H1 (cell line): ENCODE measurements around the genes SPATA31E1 and CKS2.

- RRBS = no CpG with 5 or more reads among the region's 6 CpGs
CAGE:
- cytosol, long polyA plus RNA = no peak
- long polyA plus RNA = no peak
- nucleus, long polyA plus RNA = no peak
Measured at GRCh38 chr9:86349213-86349744, 4.9 kb downstream of the TUT7 start.

- RRBS = 1% methylated on average over 18 of the region's 32 CpGs
CAGE:
- cytosol, long polyA plus RNA = no peak
- long polyA plus RNA = no peak
- nucleus, long polyA plus RNA = no peak
Measured at GRCh38 chr9:86354734-86355358, 636 bp upstream of the TUT7 start.

- RRBS = no CpG with 5 or more reads among the region's 10 CpGs
CAGE:
- cytosol, long polyA plus RNA = no peak
- long polyA plus RNA = no peak
- nucleus, long polyA plus RNA = no peak
Measured at GRCh38 chr9:86795759-86796578, 151.3 kb downstream of the GAS1 start.

- RRBS = no CpG with 5 or more reads among the region's 7 CpGs
CAGE:
- cytosol, long polyA plus RNA = no peak
- long polyA plus RNA = no peak
- nucleus, long polyA plus RNA = no peak
Measured at GRCh38 chr9:87223402-87224085, 274.1 kb upstream of the DAPK1 start.

- RRBS = no CpG with 5 or more reads among the region's 10 CpGs
CAGE:
- cytosol, long polyA plus RNA = no peak
- long polyA plus RNA = no peak
- nucleus, long polyA plus RNA = no peak
Measured at GRCh38 chr9:87595617-87595934, 97.9 kb downstream of the DAPK1 start.

- RRBS = no CpG with 5 or more reads among the region's 15 CpGs
CAGE:
- cytosol, long polyA plus RNA = no peak
- long polyA plus RNA = no peak
- nucleus, long polyA plus RNA = no peak
Measured at GRCh38 chr9:87792660-87794047, 67.2 kb downstream of the CTSL start.

- RRBS = no CpG with 5 or more reads among the region's 5 CpGs
CAGE:
- cytosol, long polyA plus RNA = no peak
- long polyA plus RNA = no peak
- nucleus, long polyA plus RNA = no peak
Measured at GRCh38 chr9:87882433-87883032, at the start of gene SPATA31E1. Gene SPATA31E1, plus strand, starts transcription at chr9:87882877.

DNA sequence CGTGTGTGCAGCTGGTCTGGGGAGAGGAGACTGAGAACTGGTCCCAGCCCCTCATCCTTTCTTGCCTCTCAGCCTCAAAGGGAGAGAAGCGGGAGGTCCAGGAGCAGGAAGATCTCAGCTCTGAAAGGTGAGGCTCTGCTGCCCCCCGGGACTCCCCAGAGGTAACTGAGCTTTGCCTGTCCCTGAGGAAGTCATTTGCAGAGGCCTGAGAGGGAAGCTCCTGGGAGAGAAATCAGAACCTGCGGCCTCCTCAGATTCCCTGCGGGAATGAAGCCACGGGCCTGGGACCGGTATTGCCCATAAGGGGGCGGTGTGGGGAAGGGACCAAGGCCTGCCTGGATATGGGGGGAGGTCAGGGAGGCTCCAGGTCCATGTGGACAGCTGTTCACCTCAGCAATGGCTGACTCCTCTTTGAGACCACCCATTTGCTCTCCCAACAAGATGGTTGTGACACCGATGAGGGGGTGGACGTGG is 1.3 kb downstream of the SPATA31E1 start:
- RRBS = no CpG with 5 or more reads among the region's 10 CpGs
CAGE:
- cytosol, long polyA plus RNA = no peak
- long polyA plus RNA = no peak
- nucleus, long polyA plus RNA = no peak

GRCh38 chr9:88534887-88535033 is 218 bp upstream of the NXNL2 start:
- RRBS = no CpG with 5 or more reads among the region's 12 CpGs
CAGE:
- cytosol, long polyA plus RNA = no peak
- long polyA plus RNA = no peak
- nucleus, long polyA plus RNA = no peak

DNA sequence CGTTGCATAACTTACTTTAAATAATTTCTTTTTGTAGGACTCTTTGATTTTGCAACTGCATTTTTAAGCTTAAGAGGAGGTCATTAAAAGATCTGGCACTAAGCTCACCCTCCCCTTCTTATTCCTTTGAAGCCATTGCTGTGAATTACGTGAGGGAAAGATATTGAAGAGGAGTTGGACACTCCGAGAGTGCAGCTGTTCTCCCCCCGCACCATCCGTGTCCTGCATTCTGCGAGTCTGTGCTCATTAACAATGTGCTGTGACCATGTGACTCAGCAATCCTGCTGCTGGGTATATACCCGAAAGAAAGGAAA is 39.9 kb downstream of the NXNL2 start:
- RRBS = no CpG with 5 or more reads among the region's 7 CpGs
CAGE:
- cytosol, long polyA plus RNA = no peak
- long polyA plus RNA = no peak
- nucleus, long polyA plus RNA = no peak

DNA sequence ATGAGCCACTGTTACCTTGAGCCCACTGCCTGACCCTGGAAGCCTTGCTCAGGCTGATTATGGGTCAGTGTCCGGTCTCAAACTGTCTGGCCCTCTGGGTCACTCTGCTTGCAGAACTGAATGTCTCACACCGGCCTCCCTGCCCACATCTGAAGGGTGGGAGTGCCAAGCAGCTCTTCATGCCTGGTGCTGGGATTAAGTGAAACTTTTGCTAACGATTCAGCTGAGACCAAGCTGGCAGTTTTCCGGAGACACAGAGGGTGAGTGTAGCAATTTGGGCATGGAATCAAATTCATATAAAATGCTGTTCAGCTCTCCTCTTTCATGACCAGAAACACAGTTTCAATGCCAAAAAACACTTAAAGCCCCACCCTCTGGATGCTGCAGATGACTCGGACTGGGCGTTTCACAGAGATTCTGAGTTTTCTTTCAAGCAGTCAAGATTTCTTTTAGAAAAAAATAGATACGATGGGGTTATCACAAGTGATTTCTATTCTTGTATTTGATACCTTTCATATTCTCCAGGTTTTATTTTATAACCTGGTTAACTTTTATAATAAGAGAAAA is 207.5 kb downstream of the NXNL2 start:
- RRBS = no CpG with 5 or more reads among the region's 7 CpGs
CAGE:
- cytosol, long polyA plus RNA = no peak
- long polyA plus RNA = no peak
- nucleus, long polyA plus RNA = no peak

GRCh38 chr9:88805639-88806054 is 185.6 kb upstream of the S1PR3 start:
- RRBS = no CpG with 5 or more reads among the region's 3 CpGs
CAGE:
- cytosol, long polyA plus RNA = no peak
- long polyA plus RNA = no peak
- nucleus, long polyA plus RNA = no peak

DNA sequence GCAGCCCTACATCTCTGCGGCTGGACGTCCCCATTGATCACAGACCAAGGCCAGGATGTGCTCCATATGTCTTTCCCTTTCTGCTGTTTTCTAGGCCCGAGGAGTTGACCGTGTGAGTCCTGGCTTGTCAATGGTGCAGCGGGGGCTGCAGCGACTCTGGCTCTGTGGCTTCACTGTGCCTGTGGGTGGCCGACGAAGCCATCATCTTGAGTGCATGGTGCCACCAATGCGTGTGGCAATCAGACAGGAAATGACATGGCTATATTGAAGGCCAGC is 67.8 kb upstream of the S1PR3 start:
- RRBS = no CpG with 5 or more reads among the region's 9 CpGs
CAGE:
- cytosol, long polyA plus RNA = no peak
- long polyA plus RNA = no peak
- nucleus, long polyA plus RNA = no peak

DNA sequence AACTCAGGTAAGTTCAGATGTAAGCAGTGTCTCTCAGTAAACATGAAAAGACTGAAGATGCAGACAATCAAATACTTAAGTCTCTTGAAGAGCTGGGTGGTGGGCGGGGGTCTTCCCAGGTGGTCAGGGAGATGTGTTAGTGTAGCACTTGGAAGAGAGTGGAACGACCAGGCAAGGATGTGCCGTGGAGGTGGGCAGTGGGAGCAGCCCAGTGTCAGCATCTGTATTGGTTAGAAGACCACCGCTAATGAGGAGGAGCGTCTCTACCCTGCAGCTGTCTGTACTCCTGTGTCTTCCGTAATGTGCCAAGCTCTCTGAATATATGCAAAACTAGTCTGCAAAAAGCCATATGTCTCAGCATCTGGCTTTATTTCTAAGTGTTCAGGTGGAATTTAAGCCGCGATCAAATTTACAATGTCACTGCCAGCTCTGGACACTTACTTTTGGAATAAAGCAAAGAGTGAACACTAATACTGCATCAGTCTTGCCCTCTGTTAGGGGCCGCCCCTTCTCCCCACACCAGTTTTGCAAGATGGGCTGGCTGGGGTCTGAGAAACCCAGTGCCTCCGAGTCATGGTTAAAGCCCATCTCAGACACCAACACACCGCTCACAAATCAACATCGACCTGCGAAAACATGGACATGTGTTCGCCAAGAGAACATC is 4.5 kb downstream of the S1PR3 start:
- RRBS = no CpG with 5 or more reads among the region's 14 CpGs
CAGE:
- cytosol, long polyA plus RNA = no peak
- long polyA plus RNA = no peak
- nucleus, long polyA plus RNA = no peak

DNA sequence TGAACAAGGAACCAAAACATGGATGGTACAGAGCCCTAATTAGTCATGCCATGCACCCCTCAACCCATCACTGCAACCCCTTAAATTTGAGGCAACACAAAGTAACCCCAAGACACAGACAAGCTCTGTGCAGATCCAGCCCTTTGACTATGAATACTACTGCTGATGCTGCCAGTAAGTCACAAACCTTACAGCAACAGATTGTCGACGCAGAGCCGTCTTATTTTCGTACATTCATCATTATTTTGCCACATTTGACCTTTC is 2.6 kb downstream of the SHC3 start:
- RRBS = no CpG with 5 or more reads among the region's 4 CpGs
CAGE:
- cytosol, long polyA plus RNA = no peak
- long polyA plus RNA = no peak
- nucleus, long polyA plus RNA = no peak

DNA sequence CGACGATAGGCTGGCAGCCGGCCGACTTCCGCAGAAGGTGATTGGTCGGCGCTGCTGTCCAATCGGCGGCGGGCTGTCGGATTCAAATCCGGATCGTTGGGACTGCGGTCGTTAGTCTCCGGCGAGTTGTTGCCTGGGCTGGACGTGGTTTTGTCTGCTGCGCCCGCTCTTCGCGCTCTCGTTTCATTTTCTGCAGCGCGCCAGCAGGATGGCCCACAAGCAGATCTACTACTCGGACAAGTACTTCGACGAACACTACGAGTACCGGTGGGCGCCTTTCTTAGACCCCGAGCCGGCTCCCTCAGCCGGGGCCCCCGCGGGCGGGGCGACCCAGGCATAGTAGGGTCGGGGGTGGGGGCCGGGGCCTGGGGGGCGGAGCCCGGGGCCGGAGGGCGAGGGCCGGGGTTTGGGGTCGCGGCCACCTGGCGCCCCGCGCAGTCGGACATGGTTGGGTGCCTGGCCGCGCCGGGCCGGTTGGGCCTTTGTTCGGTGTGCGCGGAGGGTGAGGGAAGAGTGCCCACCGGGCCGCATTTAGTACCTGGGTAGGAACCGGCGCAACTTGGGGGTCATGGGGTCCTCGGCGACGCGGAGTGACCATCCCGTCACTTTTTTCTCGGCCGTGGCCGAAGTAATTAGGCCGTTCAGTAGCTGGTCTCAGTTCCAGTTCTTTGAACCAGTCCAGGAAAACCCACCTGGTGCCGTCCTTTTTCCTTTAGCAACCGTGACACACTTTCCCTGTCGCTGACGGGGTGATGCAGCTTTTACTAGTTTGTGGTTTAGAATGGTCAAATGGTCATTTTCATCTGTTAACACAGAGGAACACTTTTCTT is at the start of gene CKS2:
CKS2 (plus strand) TSS at position 111 of the 830 bp plus-strand sequence.
- RRBS = 1% methylated on average over 32 of the region's 75 CpGs
CAGE:
- cytosol, long polyA plus RNA = start-site peak on the plus strand centred at position 100 of the sequence, 31 bp wide, 22,433 reads
- long polyA plus RNA = start-site peak on the plus strand centred at position 100 of the sequence, 31 bp wide, 19,287 and 12,777 reads in 2 replicates
- nucleus, long polyA plus RNA = start-site peak on the plus strand centred at position 113 of the sequence, 6 bp wide, 18,477 reads

- RRBS = no CpG with 5 or more reads among the region's 14 CpGs
CAGE:
- cytosol, long polyA plus RNA = no peak
- long polyA plus RNA = no peak
- nucleus, long polyA plus RNA = no peak
Measured at GRCh38 chr9:89311986-89312679, 1.1 kb downstream of the CKS2 start.

DNA sequence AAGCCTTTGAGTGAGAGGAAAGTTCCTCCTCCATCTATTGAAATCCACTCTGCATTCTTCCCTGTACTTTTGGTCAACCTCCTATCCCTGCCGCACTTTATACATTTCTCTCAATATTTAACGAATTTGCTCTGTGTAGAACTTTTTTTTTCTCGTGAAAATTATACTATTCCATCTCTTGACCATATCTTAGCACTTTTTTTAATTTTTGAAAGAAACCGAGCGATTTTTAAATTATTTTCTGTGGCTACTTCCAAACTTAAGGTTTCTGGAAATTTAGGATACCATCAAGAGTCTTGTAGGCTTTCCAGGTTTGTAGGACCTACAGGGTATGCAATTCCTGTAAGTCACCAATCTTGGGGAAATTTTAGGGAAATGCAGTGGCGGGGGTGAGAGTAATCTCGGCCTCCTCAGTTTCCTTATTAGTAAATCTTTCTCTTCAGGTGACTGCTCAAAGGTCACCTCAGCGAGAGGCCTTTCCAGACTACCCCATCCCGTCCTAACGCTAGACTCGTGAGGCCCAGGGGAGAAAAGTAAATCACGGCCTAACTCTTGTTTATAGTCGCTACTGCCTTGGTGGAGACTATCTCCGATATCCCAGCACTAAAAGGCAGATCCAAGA is 498 bp upstream of the SECISBP2 start:
- RRBS = no CpG with 5 or more reads among the region's 14 CpGs
CAGE:
- cytosol, long polyA plus RNA = no peak
- long polyA plus RNA = no peak
- nucleus, long polyA plus RNA = no peak

- RRBS = no CpG with 5 or more reads among the region's 5 CpGs
CAGE:
- cytosol, long polyA plus RNA = no peak
- long polyA plus RNA = no peak
- nucleus, long polyA plus RNA = no peak
Measured at GRCh38 chr9:89357840-89358256, 39.5 kb downstream of the SECISBP2 start.

GRCh38 chr9:89440490-89441136 is 57.3 kb downstream of the SEMA4D start:
- RRBS = no CpG with 5 or more reads among the region's 10 CpGs
CAGE:
- cytosol, long polyA plus RNA = no peak
- long polyA plus RNA = no peak
- nucleus, long polyA plus RNA = no peak